Rectum (tissue), 1 donor: ENCODE measurements around the genes CLTA and FRMPD1.

GRCh38 chr9:35752521-35753284, 1.4 kb downstream of the MSMP start:
- PRO-cap: no peak

GRCh38 chr9:35775944-35776583, 15.3 kb upstream of the NPR2 start:
- PRO-cap: no peak

DNA sequence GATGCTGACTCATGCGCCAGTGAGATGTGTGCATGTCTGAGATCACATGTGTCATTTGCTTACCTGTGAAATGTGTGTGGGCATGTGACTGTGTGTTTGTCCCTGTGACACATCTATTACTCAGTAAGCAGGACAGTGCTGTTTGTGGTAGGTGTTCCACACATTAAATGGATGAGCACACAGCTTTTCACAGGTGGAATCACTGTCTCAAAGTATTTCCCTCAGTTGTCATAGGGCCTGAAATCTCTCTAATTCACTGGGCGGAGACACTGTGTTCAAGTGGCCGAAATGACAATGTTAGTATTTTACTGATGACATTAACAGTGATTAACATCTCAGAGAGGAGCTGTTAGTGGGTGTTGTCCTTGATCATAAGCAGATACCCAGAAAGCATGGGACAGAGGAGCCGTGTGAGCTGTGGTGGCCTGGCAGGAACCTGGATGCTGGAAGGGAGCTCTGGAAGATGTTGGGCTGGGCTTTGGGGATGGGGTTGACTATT, 7.5 kb downstream of the NPR2 start:
- PRO-cap: no peak

DNA sequence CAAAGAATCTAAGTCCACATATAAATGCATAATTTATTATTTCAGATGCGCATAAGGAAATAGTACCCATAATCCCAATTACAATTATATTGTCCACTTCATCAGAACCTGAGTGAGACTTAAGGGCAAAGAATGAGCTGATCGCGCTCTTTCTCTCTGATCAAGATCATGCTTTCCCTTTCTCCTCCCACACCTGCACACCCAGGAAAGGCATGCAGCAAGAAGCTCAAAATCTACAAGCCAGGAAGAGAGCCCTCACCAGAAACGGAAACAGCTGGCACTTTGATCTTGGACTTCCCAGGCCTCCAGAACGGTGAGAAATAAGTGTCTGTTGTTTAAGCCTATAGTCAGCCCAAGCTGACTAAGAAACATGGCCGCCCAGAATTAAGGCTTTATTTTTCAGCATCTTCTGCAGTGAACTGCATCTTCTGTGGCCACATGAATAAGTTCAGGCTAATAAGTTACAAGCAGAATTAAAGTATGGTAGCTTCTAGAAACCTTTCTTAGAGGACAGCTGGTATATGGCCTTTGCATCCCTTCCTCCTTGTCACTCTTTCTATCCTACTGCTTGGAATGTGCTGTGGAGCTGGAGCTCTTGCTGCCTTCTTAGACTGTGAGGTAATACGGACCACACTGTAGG, 17.4 kb downstream of the OR2S2 start:
- PRO-cap: no peak

GRCh38 chr9:36092543-36092928, 44.0 kb upstream of the GLIPR2 start:
- PRO-cap: unidirectional peak, minus-strand start at chr9:36092708

DNA sequence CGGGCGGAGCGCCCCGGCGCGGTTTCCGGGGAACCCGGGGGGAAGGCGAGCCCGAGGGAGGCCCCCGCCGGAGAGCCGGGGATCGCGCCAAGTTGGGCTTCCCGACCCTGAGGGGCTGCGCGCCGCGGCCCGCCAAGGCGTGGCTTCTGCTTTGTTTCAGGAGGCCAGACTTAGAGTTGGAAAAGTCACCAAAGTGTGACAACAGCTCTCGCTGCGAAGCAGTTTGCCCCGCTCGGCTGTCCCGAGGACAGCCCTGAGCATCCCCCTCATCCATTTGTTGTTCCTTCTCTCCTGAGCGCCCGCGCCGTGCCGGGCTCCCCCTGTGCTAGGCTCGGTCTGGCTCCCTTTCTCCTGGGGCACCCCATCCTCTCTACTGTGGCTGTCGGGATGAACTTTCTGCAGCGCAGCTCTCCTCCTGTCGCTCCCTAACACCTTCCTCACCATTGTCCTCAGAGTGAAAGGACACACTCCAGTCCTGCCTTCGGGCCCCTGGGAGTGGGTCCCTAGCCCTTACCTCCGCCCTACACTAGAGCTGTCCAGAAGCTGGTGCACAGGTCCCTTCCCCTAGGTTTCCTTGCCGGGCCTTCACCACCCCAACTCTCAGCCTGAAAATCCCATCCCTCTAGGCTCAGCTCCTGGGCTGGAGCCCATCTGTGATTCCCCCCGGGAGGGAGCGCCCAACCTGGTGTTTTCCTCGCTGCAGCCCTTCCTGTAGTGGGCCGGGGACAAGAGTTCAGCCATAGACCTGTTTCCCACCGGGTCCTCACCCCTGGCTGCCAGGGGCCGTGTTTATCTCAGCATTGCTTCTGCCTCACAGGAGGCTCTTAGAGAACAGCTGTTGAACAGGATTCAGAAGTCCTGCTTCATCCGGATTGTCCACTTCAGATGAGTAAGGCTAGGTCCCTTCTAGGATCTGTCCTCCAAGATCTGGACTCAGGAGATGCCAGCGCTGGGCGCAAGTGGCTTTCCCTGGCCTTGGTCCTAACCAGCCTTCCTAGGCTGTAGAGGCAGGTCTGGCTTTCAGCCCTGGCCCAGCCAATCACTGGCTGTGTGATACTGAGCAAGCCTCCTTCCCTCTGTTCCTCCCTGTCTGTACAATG, 738 bp downstream of the GLIPR2 start:
- PRO-cap: bidirectional peak, plus-strand start at position 273 of the sequence, minus-strand start at position 276 of the sequence; bidirectional peak, plus-strand start at position 376 of the sequence, minus-strand start at position 338 of the sequence; bidirectional peak, plus-strand start at position 714 of the sequence, minus-strand start at position 711 of the sequence; unidirectional peak, minus-strand start at position 983 of the sequence

DNA sequence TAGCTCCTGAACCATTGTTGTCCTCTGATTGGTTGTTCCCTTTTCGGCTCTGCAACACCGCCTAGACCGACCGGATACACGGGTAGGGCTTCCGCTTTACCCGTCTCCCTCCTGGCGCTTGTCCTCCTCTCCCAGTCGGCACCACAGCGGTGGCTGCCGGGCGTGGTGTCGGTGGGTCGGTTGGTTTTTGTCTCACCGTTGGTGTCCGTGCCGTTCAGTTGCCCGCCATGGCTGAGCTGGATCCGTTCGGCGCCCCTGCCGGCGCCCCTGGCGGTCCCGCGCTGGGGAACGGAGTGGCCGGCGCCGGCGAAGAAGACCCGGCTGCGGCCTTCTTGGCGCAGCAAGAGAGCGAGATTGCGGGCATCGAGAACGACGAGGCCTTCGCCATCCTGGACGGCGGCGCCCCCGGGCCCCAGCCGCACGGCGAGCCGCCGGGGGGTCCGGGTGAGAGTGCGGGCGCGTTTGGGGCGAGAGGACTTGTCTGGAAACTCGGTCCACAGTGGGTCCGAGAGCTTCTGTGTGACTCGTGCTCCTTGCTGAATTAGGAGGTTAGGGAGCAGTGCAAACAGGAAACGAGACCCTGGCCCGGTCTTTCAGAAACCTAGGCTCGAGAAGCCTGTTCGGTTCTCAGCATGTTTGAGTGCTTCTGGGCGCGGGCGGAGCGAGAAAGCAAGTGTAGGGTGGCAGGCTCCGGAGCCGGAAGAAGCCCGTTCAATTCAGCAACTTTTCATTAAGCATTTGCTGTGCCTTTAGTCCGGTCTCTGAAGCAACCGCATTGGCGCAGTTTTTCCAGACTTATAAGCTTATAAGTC, at the start of gene CLTA:
Gene CLTA, plus strand, starts transcription at position 92 of the 812 bp plus-strand sequence.
- PRO-cap: bidirectional peak, plus-strand start at position 134 of the sequence, minus-strand start outside the sequence; unidirectional peak, minus-strand start at position 675 of the sequence; unidirectional peak, minus-strand start at position 705 of the sequence

DNA sequence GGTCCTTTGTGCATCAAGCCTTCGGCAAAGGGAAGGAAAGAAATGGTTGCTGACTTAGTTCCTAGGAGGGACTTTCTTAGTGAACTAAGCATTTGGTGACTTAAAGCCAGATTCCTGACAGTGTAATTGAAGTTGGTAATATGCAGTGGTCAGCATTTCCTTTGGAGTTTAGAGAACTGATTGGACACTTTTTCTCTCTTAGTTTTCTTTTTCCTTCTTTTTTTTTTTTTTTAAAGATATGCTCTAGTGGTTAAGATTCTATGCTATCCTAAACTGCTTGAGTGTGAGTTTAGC, 2.3 kb downstream of the CLTA start:
- PRO-cap: no peak

DNA sequence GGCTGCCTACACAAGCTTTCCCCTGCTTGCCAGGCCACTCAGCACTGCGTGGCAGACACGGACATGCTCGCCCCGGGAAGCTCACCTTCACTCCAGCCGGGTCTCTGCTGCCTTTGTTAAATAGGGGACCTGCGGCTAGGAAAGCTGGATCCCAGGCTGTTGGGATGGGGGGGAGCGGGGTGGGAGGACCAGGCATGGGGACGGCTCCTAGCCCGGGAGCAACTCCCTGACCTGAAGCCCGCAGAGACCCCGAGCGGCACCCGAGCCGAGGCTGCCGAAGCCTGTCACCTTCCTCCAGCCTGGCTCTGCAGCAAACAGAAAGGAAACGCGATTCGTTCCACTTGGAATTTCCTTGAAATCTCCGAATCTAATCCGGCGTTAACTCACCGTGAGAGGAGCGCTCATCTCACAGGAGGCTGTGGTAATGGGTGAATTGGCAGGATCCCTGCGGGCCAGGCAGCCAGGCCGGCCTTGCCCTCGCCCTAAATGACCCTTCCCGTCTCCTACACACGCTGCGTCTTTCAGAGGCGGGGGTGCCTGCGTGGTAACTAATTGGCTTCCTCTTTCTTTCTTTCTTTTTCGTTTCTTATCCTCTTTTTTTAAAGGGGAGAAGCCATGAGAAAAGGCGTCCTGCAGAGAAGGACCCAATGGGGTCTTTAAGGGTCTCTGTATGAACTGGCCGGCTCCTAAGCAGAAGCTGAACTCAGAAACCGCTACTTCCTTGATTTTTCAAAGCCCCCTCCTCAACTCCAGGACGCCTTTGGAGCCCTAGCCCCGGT, 8.6 kb downstream of the PAX5 start:
- PRO-cap: no peak

DNA sequence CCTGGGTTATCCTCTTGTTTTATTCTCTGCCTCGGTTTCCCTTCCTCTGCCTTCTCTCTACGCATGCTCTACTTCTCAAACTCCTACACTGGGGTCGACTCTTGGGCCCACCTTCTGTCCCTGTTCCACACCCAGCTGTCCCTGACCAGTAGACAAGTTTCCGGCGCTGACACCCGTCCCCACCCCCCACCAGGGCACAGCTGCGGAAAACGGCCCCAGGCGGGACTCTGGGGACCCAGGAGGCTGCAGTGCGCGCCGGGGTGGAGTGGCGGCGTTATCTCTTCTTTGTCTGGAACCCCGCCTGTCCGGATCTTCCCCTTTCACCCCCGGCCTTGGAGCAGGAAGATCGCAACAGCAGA, 4.9 kb downstream of the PAX5 start:
- PRO-cap: unidirectional peak, plus-strand start at position 220 of the sequence

- PRO-cap: no peak
Measured at GRCh38 chr9:37083735-37084494, 36.5 kb upstream of the ZCCHC7 start.

GRCh38 chr9:37145643-37146813, 25.7 kb downstream of the ZCCHC7 start:
- PRO-cap: no peak

- PRO-cap: no peak
Measured at GRCh38 chr9:37254958-37255641, 134.7 kb downstream of the ZCCHC7 start.

- PRO-cap: no peak
Measured at GRCh38 chr9:37290738-37291193, 131.7 kb upstream of the GRHPR start.

DNA sequence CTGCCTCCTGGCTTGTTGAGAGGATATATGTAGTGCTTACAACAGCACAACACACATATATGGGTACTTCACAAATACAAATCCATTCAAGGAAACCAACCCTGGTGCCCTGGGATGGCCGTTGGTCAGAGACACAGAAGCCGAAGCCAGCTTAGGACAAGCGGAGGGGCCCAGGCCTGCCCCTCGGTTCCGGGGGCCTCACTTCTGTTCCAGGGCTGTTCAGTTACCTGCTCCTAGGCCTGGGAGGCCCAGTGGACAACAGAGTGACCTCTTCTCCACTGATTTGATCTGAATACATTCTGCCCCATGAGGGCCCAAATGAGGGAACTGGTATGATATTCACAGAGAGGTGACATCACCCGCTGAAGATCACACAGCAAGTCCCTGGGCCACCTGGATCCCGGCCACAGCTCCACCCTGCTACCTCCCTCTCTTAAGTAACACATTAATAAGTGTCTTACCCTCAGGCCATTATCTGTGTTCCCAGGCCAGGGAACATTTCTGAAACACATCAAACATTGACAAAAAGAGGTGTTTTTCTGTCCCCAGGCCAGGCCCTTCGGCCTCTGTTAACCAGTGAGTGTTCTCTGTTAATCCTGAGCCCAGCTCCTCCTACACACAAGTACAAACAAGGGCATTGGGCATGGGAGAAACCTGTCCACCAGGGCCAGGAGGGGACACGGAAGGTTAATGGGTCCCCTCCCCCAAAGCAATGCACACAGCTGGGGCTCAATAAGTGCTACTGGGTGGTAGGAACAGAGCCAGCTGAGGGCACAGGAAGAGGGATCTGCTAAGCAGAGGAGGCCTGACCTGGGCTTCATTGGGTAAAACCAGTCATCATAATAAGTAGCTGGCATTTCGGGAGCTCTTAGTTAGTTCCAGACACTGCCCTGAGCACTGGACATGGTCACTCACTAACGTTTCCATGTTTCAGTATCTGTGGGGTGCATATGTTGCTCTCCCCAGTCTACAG, 4.4 kb upstream of the GRHPR start:
- PRO-cap: no peak

DNA sequence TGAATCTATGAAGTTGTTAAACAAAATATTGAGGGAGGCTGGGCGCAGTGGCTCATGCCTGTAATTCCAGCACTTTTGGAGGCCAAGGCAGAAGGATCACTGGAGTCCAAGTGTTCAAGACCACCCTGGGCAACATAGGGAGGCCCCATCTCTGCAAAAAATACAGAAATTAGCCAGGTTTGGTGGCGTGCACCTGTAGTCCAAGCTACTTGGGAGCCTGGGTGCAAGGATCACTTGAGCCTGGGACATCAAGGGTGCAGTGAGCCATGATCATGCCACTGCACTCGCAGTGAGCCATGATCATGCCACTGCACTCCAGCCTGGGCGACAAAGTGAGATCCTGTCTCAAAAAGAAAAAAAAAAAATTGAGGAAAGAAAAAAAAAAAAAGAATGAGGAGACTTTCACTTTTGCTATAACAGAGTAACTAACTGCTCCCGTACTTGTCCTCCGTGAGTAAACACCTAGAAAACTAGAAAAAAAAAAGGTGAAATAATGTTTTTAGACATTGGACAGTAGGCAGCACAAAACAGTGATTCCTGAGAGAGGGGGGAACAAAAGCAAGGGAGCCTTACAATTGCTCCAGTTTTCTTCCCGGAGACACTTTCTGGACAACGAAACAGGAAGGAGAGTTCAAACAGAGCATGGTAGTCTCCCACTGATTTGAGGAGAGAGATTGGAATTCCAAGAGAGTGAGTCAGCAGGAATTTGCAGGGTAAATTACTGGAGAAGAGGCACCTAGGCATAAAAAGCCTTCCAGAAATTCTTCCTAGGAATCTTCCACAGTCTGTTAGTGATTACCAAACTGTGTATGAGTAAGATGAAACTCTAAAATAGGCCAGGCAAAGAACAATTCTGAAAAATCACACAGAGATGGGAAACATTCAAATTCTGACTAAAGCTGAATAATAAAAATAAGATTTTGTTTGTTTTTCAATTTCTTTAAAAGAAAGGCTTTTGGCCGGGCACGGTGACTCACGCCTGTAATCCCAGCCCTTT, 6.9 kb upstream of the ZBTB5 start:
- PRO-cap: no peak

DNA sequence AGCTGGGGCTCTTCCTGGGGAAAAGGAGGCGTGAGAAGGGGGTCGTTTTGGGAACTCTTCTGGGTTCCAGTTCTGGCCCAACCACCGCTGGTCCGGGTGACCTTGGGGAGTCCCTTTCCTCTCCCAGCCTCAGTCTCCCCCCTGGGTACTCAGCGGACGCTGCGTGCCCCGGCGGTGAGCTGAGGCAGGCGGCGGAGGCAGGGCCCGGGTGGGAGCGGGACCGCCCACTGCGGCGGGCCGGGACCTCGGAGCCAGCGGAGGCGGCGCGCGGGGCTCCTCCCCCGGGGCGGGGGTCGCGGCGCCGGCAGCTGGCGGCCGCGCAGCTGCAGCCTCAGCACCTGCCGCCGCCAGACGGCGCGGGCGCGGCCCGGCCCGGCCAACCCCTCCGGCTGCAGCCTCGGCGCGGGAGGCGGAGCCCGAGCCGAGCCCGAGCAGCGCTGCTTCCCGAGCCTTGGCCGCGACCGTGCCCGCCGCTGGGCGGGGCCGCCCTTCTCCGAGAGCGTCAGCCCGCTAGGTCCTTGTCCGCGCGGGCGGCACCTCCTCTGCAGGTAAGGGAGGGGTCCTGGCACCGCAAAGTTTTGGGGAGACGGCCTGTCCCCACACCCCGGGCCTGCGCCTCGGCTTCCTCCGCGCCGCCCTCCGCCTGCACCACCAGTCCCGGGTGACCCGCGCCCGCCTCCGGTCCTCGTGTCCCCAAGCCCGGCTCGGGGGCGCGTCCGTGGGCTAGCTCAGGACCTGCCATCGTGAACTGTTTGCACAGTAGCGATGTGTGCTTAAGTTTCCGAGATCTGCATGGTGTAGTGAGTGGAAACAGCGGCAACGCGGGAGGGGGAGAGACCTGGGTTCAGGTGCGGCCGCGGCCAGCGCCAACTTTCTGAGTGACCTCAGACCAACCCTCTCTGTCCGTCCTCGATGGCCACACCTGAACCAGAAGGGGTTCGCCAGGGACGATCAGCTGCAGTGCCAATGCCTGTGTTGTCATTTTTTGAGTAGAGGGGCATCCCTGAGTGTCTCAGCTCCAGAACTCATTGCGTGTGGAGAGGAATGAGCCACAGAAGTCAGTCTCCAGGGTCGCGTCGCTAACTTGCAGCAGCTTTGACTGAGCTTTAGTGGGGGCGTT, at the start of gene FRMPD1:
Gene FRMPD1, plus strand, starts transcription at position 408 of the 1,120 bp plus-strand sequence.
- PRO-cap: unidirectional peak, minus-strand start at position 353 of the sequence

DNA sequence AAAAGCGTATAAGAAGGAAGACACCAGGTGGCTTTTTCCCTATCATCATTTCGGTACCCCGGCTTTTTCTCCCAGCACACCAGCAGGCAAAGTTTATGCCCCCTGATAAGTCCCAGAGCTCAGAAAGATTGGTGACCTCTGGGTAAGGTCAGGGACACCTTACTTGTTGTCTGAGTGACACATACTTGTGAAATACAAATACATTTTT, 4.6 kb upstream of the SLC25A51 start:
- PRO-cap: no peak

DNA sequence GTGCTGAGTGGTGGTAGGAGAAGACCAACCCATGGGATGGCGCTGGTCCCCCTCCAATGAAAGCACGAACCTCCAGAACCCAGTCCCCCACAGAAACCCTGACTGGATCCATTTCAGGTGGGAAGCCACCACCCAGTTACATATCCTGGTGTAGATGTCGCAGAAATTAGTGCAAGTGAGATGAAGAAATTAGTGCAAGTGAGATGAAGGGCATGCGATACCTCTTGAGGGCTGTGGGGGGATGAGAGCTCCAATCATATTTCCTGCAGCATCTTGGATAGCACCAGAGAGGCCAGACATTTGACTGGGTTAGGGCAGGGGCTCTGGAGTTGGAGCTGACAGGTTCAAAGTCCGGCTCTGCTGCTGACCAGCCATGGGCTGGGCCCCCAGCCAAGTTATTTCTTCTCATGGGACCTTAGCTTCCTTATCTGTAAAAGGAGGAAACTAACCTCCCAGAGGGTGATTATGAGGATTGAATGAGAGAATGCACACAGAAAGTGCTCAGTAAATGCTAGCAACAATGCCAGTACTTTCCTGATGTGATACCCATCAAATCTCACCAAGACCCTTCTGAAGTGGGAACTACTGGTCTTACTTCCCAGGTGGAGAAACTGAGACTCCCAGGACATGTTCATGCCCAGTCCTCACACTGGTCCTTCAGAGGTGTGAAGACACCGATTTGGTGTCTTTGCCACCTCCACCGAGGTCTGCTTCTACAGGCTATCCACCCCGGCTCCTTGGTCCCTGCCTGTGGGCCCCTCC, 65.2 kb upstream of the SLC25A51 start:
- PRO-cap: unidirectional peak, plus-strand start at position 462 of the sequence

- PRO-cap: no peak
Measured at GRCh38 chr9:37989582-37990194, 79.3 kb downstream of the SHB start.